Metastatic Pancreatic Carcinoma in the Ovary (tissue), 1 donor: ENCODE results near the genes ARHGAP22, FAM170B and ERCC6.

DNA sequence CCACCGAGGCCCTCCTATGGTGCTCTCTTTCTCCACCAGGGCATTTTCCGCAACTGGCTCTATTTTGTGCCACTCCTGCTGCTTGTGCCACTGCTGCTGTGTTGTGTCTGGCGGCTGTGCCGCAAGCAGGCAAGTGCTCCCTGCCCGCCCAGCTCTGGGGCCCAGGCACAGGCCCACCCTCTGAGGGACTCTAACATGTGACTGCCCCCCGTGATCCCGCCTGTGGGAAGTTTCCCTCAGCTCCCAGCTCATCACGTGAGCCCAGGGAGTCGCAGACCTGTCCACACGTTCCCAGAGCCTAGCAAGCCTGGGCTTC lies 22.2 kb downstream of the ANTXRL start:
- PRO-cap, result unidirectional peak, plus-strand start at position 257 of the sequence

DNA sequence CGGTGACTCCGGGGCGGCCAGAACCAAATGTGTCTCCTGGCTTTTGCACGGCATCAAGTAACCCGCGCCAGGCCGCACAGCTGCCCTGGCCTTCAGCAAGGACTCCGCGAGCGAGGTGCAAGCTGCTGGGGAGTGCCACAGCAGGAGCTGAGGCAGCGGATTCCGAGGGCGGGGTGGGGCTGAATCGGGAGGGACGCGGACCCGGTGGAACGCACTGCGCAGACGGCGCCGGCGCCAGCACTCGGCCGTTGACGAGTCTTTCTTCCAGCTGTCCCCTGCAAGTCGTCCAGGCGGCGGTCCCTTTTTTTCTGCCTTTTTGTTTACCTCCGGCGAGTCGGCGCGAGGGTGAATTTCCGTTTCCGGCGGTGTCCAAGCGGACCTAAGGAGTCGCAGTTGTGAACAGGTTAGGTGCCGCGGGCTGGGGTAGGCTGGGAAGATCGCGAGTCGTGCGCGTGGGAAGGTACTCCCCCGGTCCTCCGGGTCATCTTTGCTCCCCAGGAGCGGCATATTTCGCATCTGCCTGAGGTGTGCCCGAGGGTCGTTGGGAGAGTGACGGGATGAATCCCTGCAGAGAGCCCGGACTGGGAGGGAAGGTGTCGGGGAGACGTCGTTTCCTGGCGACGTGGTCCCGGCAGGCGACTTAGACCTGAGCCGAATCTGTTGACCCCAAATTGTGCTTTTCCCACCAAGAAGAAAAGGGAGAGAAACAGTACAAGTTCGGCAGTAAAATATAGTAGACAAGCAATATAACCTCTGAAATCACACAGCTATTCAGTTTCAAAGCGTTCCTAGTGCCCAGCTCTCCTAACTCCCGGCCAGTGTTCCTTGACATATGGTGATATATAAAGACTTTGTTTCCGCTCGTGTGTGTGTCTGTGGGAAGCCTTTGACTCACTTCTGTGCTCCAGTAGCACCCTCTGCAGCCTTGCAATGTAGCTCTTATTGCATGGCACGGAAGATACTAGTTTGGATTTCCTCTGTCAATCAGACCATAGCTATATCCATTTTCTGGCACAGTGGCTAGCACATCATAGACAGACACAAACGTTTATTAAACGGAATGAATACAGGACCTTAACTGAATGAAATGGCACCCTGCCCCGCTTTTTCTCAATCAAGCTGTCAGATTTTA lies 124.4 kb upstream of the PTPN20 start:
- PRO-cap, result bidirectional peak, plus-strand start at position 382 of the sequence, minus-strand start at position 279 of the sequence

GRCh38 chr10:47167097-47167834 lies 132.7 kb upstream of the GDF10 start:
- PRO-cap, result no peak

- PRO-cap, result no peak
These were observed 19.7 kb downstream of the SYT15B start for GRCh38 chr10:47743575-47744242.

DNA sequence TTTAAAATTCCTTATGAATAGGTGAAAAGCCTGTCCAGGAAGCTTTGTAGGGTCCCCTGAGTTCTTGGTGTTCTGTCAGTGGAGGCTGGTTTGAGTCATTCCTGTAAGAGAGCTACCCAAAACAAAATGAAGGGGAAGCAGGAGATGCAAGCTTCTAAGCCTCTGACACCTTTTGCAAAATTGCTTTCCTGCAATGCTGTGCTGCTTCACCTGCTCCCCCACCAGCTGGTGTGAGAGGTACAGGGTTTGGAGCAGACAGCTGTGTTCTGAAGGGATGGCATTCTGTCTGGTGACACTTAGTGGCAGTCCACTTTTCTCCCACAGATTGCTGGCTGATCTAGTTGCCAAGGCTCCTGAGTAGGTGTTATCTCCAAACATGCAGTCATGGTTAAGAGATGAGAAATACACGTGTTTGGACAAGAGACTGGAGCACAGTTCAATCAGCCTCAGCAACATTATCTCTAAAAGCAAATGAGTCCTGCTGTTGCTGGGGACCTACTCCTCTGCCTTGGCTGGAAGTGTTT lies 23.8 kb downstream of the NPY4R2 start:
- PRO-cap, result no peak

DNA sequence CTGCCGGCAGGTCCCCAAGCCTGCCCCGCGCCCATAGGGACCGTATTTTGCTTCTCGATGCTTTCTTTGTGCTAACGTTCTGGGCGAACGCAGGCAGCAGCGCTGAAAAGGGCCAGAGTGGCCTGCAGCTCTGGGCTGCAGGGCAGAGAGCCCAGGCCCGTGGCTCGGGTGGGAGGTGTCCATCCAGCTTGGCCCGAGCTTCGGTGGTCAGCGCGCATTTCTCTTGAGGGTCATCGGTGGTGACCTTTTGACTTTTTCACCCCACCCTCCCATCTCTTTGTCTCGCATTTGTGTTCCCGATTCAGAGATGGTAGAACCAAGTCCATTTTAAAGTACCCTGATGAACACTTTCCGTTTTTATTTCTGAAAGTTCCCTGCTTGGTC lies 771 bp downstream of the MAPK8 start:
- PRO-cap, result no peak

- PRO-cap, result no peak
These were observed 63.0 kb downstream of the MAPK8 start for GRCh38 chr10:48369473-48369971.

DNA sequence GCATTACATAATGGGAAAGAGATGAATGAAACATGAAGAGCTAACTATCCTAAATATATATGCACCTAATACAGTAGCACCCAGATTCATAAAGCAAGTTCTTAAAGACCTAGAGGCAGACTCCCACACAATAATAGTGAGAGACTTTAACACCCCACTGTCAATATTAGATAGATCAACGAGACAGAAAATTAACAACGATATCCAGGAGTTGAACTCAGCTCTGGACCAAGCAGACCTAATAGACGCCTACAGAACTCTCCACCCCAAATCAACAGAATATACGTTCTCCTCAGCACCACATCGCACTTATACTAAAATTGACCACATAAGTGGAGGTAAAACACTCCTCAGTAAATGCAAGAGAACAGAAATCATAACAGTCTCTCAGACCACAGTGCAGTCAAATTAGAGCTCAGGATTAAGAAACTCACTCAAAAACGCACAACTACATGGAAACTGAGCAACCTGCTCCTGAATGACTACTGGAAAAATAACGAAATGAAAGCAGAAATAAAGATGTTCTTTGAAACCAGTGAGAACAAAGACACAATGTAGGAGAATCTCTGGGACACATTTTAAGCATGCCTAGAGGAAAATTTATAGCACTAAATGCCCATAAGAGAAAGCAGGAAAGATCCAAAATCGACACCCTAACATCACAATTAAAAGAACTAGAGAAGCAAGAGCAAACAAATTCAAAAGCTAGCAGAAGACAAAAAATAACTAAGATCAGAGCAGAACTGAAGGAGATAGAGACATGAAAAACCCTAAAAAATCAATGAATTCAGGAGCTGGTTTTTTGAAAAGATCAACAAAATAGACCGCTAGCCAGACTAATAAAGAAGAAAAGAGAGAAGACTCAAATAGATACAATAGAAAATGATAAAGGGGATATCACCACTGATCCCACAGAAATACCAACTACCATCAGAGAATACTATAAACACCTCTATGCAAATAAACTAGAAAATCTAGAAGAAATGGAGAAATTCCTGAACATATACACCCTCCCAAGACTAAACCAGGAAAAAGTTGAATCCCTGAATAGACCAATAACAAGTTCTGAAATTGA lies 67.5 kb downstream of the MAPK8 start:
- PRO-cap, result no peak

GRCh38 chr10:48389437-48390275 lies 83.2 kb downstream of the MAPK8 start:
- PRO-cap, result no peak

DNA sequence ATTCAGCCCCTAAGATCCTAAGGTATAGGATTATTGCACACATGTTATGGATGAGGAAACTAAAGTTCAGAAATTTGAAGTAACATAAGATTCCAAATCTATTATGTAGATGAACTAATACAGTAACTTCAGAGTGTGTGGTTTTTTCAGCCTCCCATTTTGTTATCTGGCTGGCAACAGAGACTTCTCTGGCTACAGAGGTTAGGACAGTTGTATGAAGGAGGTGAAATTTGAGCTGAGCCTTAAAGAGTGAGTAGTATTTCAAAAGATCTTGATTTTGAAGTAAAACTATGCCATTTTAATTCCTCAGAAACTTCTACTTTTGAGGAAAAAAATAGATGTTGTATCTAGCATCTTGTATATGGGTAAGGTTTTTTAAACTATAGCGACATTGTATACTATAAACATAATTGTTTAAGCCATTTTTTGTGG lies 125.5 kb downstream of the MAPK8 start:
- PRO-cap, result no peak

- PRO-cap, result no peak
These were observed 130.9 kb downstream of the MAPK8 start for GRCh38 chr10:48437044-48438187.

GRCh38 chr10:48604512-48605685 lies at the start of gene ARHGAP22:
Gene ARHGAP22 (minus strand): TSS chr10:48605073.
- PRO-cap, result no peak

DNA sequence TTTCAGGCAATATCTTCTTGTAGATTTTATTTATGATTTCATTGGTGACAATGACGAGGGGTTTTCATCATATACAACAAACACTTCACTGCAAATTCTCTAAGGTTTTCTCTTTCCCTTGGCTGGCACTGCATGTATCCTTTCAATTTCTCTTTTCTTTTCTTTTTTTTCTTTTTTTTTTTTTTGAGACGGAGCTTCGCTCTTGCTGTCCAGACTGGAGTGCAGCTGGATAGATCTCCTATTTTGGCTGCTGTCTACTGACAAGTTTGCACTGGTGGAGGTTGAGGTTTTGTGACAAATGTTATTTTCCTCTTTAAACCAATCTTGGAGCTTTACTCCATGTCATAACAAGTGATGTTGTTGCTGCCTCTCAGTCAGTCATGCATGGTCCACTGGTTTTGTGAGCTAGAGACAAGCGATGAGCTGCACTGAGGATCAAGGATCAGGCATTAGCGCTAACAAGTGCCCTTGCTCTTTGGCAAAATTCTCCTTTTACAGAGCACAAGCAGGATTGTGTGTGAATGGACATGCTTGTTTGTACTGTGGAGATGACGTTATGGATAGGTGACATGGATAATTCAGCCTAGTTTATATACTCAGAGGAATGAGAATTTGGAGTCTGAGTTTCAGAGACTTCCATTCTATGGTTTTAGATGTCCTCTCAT lies 836 bp upstream of the WDFY4 start:
- PRO-cap, result no peak

GRCh38 chr10:49133891-49134204 lies at the start of gene FAM170B:
Gene FAM170B (minus strand): TSS chr10:49134021.
- PRO-cap, result no peak

DNA sequence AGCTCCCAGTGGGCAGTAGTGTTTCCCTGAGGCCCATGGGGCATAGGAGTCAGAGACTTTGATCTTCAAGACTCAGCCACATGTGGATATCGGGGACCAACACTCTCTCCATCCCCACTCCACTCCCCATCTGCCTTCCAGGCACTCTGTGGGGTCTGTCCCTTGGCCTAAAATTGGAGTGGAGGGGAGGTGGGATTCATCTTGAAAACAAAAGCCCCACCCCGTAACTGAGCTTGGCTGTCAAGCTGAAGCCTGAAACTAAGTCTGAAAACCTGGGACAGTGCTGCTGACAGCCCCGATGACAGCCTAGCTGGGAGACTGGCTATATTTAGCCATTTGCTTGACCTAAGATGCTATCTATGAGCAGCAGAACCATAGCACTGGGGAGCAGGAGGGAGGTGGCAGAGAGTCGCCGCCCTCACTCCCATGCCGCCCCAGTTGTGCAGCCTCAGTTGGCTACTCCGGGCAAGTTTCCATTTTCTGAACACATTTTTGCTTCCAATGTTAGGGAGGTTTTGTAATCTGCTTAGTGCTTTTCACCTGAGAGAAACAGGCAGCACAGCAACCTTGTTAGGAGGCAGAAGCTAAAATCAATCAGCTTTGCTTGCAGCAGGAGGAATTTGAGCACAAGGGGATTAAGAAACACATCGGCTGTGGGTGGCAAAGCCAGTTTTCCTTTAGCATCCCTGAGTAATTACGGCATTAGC lies 20.5 kb upstream of the C10orf71 start:
- PRO-cap, result no peak

DNA sequence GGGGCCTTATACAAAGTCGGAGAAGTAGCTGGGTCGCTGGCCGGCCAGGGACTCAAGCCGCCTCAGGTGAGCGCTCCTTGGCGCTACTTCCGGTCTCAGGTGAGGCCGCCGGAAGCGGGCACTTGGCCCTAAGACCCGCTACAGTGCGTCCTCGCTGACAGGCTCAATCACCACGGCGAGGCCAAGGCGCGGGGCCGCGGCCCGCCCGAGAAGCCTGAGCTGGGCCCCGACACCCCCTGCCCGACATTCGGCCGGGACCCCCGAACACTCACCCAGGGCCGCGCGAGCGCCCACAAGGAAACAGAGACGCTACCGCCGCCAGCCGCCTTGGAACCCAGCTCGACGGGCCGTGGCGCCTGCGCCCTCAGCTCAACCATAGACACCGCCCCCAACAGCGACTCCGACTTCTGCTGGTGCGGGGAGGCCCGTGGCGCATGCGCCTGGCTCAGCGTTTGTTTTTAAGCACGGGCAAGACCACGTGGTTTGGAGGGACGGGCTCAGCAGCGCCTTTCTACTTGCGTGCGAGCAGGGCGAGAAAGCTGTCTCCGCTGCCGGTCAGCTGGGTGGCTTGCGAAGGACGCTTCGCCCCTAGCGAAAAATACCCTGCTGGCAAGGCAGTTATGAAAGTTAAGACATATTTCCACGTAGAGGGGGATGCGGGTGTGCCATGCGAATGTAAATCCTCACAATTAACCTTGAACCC lies at the start of gene ERCC6:
Gene ERCC6, minus strand, starts transcription at position 432 of the 703 bp plus-strand sequence.
- PRO-cap, result bidirectional peak, plus-strand start at position 166 of the sequence, minus-strand start at position 97 of the sequence; bidirectional peak, plus-strand start at position 514 of the sequence, minus-strand start at position 351 of the sequence

- PRO-cap, result no peak
These were observed 74.9 kb upstream of the OGDHL start for GRCh38 chr10:49837066-49837389.

GRCh38 chr10:50384945-50385575 lies 133.7 kb upstream of the ASAH2 start:
- PRO-cap, result no peak

DNA sequence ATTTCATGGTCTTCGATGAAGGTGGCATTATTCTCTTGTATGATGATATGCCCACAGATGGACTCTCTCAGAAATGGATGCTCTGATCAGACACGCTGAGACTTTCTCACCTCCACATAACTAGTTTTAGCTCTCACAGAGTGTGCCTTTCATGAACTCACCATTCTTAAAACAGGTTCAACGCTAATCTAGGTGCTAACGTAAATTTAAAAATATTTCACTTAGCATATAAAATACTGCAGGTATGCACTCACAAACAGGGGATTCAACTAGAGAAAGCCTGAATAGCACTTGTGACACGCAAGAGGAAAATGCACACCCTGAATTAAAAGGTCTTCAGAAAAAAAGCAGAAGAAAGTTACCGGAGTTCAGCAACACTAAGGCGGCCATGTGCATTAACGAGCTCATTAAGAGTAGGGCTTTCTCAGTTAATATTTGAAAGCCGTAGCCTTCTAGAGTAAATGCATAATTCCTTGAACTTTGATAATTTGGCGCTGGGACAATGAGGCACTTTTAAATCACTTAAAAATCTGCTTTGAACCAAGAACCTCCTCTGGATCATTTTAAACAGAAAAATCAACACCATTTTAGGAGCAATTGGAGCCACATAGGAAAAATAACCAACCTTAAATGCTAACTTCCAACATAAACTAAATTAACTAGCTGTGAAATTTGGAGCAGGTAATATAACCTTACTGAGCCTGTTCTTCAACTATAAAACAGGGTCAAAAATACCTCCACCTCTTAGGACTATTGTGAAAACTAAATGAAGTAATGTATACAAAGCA lies 164.5 kb upstream of the ASAH2 start:
- PRO-cap, result no peak

- PRO-cap, result no peak
These were observed 96.2 kb downstream of the SGMS1 start for GRCh38 chr10:50527498-50527980.